ENCODE measurements around a stretch of chr6.

DNA sequence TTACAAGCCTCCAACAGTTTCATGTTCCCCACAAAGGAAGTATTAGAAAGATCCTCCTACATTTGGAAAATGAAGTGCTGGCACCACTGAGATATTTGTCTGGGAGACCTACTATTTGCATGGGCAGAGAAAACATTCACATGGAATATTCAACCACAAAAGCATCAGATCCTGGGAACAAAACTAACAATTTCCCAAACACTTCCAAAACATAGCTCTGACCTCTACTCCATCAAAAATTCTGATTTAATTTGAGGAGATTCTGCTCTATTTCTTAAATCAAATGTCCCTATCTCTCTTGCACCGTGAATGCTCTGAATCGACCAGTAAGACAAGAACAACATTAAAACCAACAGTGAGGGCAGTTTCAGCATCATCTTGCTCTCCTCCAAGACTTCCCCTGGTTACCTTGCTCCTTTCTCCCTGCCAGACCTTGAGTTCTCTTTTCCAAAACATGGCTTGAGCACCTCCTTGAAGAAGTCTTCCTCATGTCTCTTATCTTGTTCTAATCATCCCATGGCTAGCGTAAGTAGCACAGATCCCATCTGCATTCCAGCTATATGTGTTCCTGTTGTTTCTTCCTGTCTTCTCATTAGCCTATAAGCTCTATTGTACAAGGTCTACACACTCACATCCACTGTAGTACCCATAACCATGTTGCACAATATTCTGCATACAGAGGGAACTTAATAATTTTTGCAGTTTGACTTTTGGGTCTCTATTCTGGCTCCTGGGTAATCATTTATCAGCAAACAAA is 157.7 kb downstream of the QRSL1 start:
- RRBS, 2 experiments: no CpG with 5 or more reads among the region's 3 CpGs
CAGE:
- cytosol, long polyA minus RNA: no peak
- cytosol, long polyA plus RNA: start-site peak on the minus strand centred at position 595 of the sequence, 177 bp wide, 44 and 80 reads in 2 replicates
- long polyA plus RNA: no peak
- nucleus, long polyA minus RNA: no peak
- nucleus, long polyA plus RNA: no peak

DNA sequence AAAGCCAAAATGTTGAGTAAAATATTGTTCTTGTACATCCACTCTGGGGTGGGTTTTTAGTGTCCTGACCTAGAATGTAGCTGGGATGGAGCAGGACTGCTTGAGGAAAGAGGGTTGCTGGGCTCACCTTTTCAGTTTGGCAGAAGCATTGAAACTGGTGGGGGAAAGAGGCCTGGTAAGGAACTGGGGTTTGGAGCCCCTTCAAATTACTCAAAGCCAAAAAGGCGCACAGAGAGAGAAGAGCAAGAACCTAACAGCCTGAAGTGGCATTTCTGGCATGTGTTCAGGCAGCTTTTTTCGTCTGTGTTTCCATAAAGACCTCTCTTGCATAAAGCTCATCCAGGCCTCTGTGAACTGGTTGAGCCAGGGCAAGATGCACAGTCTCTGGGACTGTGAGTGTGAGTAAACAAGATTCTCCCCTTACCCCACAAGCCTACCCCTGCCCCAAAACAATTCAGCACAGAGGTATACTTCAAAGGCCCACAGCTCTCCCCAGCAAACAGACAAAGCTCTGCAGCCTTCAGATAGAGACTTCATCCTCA is 167.8 kb downstream of the QRSL1 start:
- RRBS, 2 experiments: no CpG with 5 or more reads among the region's 2 CpGs
CAGE:
- cytosol, long polyA minus RNA: no peak
- cytosol, long polyA plus RNA: no peak
- long polyA plus RNA: no peak
- nucleus, long polyA minus RNA: no peak
- nucleus, long polyA plus RNA: no peak

GRCh38 chr6:106924830-106925342 is 49.6 kb downstream of the CD24 start:
- RRBS, 2 experiments: no CpG with 5 or more reads among the region's 17 CpGs
CAGE:
- cytosol, long polyA minus RNA: no peak
- cytosol, long polyA plus RNA: no peak
- long polyA plus RNA: no peak
- nucleus, long polyA minus RNA: no peak
- nucleus, long polyA plus RNA: no peak

DNA sequence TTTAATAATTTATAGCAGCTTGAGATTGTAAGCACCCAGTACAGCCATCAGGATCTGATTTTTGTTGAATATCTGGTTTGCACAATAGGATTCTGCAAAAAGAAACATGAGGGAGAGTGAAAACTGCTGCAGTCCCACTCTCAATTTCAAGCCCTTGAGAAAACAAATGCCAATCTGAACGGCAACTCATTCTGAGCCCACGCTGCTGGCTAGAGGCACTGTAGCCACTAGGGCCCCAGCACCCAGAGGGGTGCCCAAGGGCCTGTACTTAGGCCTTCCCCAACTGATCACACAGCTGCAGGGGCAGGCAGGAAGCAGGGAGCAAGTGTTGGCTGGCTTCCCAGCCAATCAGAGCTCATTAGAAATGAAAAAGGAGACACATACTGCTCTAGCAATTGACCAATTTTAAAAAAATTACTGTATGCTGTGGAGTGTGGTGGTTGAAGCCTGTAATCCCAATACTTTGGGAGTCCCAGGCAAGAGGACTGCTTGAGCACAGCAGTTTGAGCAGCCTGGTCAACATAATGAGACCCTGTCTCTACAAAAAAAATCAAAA is 3.6 kb upstream of the BEND3 start:
- RRBS, 2 experiments: no CpG with 5 or more reads among the region's 2 CpGs
CAGE:
- cytosol, long polyA minus RNA: no peak
- cytosol, long polyA plus RNA: no peak
- long polyA plus RNA: no peak
- nucleus, long polyA minus RNA: no peak
- nucleus, long polyA plus RNA: no peak

DNA sequence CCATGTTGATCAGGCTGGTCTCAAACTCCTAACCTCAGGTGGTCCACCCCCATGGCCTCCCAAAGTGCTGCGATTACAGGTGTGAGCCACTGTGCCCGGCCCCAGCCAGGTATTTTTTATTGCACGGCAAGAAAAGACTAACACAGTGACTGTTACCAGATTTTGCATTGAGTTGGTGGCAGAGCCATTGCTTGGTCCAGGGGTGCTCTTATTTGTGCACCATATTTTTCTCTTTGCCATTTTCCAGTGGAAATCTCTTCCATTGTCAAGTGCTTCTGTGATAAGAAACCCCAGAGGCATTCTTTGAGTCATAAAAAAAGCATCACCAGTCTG is 74.2 kb upstream of the BEND3 start:
- RRBS, 2 experiments: no CpG with 5 or more reads among the region's 3 CpGs
CAGE:
- cytosol, long polyA minus RNA: no peak
- cytosol, long polyA plus RNA: no peak
- long polyA plus RNA: no peak
- nucleus, long polyA minus RNA: no peak
- nucleus, long polyA plus RNA: no peak

DNA sequence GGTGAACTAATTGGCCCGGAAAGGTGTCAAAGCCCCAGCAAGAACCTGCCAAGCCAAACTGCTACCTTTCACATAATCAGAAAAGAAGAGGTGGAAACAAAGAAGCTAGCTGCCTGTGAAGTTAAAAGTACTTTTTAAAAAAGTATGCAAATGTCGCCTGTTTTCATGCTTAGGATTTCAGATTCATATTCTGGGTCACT is 106.4 kb upstream of the BEND3 start:
- RRBS, 2 experiments: no CpG with 5 or more reads among the region's 2 CpGs
CAGE:
- cytosol, long polyA minus RNA: no peak
- cytosol, long polyA plus RNA: no peak
- long polyA plus RNA: no peak
- nucleus, long polyA minus RNA: no peak
- nucleus, long polyA plus RNA: no peak

DNA sequence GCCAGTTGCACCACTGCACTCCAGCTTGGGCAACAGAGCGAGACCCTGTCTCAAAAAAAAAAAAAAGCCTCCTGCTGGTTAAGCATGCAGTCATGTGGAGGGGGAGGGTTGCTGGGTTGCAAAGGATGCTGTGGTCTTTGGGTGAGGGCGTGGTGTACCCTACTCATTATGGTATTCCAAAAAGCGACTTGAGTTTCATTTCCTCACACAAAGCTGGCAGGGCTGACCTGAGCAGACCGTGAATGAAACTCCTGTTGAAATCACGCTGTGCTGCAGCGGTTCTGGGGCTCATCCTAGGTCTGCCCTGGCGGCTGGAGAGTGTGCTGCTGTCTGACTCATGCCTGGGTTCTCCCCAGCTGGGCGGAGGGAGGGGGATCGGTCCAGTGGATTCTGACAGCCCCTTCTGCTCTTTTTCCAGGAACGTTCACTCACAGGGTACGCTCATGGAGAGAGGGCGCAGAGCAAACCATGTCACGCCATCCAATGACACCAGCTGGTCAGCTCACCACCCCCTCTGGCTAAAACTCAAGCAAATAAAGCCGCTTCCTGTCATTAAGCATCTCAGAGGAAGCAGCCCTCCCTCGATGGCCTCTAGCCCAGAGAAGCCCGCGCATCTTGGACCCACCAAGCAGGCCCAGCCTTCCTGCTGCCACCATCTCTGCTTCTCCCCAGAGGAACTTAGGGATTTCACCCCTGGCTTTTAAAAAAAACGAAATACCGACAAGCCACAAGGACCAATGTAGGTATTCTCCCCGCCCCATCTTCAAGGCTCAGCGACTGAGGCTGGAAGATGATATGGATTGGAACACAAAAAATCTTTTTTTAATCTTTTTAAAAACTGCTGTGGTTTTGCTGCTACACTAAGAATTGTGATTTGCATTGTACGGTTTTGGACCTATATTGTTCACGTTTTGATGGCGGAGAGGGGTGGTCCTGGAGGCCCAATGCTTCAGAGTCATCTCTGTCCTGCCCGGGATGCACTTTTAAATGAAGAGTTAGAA is 166.0 kb downstream of the SCML4 start:
- RRBS, 2 experiments: no CpG with 5 or more reads among the region's 25 CpGs
CAGE:
- cytosol, long polyA minus RNA: no peak
- cytosol, long polyA plus RNA: no peak
- long polyA plus RNA: no peak
- nucleus, long polyA minus RNA: no peak
- nucleus, long polyA plus RNA: no peak

- RRBS, 2 experiments: no CpG with 5 or more reads among the region's 2 CpGs
CAGE:
- cytosol, long polyA minus RNA: no peak
- cytosol, long polyA plus RNA: no peak
- long polyA plus RNA: no peak
- nucleus, long polyA minus RNA: no peak
- nucleus, long polyA plus RNA: no peak
These were observed 111.4 kb downstream of the SCML4 start for GRCh38 chr6:107712748-107713097.

DNA sequence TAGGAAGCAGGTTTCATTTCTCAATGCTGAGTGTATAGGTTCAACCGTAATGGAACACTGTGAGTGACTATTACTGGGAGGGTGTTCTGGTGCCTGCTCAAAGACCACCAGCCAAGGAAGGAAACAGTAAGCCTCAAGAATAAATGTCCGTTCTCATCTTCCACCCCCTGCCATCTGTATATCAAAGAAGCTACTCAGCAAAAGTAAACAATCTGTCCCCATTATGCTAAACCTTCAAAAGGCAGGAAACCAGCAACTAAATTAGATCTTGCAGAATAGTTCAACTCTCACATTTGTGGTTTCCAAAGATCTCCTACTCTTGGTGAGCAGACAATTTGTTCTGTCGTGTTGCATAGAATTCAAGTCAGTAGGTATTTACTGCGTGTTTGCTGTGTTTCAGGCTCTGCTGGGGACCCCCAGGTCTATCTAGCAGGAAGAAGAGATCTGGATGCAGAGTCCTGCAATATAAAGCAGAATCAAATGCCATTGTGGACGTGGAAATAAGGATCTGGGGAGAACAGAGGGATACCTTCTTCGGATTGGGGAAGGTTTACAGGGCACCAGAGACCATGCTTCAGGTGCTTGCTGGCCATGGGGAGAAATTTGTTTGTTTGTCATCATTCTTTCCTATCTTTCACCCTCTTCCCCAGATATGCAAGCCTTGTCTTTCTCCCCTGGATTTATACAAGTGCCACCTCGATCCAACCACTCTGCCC is 87.2 kb downstream of the SCML4 start:
- RRBS, 2 experiments: no CpG with 5 or more reads among the region's 7 CpGs
CAGE:
- cytosol, long polyA minus RNA: no peak
- cytosol, long polyA plus RNA: no peak
- long polyA plus RNA: no peak
- nucleus, long polyA minus RNA: no peak
- nucleus, long polyA plus RNA: no peak

- RRBS, 2 experiments: no CpG with 5 or more reads among the region's 7 CpGs
CAGE:
- cytosol, long polyA minus RNA: no peak
- cytosol, long polyA plus RNA: no peak
- long polyA plus RNA: no peak
- nucleus, long polyA minus RNA: no peak
- nucleus, long polyA plus RNA: no peak
These were observed 83.3 kb downstream of the SCML4 start for GRCh38 chr6:107740813-107741178.

DNA sequence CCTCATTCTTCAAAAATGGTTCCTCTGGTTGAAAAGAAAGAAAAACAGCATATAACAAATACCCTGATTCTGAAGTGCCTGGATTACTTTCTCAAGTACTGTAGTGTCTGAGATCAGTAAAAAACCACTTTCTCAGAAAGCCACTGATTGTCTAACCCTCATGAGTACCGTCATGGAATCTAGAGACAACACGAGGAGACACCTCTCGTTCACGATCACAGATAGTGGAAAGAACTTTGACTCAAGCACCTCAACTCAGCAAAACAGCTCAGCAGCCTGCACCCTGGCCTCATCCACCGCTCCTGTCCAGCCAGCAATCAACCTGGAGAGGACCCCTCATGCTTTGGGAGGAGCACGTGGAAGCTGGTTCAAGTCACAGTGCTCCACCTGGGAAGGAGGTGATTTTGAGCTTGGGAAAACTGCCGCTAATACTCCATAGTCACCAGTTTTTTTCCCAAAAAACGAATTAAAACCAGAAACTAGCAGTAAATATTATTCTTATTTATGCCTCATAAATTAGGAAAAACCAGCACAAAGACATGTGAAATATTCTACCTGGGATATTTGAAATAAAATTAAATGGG is 970 bp downstream of the SCML4 start:
- RRBS, 2 experiments: no CpG with 5 or more reads among the region's 8 CpGs
CAGE:
- cytosol, long polyA minus RNA: no peak
- cytosol, long polyA plus RNA: no peak
- long polyA plus RNA: no peak
- nucleus, long polyA minus RNA: no peak
- nucleus, long polyA plus RNA: no peak

DNA sequence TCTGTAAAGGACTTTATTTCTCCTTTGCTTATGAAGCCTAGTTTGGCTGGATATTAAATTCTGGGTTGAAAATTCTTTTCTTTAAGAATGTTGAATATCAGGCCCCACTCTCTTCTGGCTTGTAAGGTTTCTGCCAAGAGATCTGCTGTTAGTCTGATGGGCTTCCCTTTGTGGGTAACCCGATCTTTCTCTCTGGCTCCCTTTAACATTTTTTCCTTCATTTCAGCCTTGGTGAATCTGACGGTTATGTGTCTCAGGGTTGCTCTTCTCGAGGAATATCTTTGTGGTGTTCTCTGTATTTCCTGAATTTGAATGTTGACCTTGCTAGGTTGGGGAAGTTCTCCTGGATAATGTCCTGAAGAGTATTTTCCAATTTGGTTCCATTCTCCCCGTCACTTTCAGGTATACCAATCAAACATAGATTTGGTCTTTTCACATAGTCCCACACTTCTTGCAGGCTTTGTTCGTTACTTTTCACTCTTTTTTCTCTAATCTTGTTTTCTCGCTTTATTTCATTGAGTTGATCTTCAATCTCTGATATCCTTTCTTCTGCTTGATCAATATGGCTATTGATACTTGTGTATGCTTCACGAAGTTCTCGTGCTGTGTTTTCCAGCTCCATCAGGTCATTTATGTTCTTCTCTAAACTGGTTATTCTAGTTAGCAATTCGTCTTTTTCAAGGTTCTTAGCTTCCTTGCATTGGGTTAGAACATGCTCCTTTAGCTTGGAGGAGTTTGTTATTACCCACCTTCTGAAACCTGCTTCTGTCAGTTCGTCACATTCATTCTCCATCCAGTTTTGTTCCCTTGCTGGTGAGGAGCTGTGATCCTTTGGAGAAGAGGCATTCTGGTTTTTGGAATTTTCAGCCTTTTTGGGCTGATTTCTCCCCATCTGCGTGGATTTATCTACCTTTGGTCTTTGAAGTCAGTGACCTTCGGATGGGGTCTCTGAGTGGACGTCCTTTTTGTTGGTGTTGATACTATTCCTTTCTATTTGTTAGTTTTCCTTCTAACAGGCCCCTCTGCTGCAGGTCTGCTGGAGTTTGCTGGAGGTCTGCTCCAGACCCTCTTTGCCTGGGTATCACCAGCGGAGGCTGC is 66.9 kb downstream of the SEC63 start:
- RRBS, 2 experiments: no CpG with 5 or more reads among the region's 14 CpGs
CAGE:
- cytosol, long polyA minus RNA: no peak
- cytosol, long polyA plus RNA: no peak
- long polyA plus RNA: no peak
- nucleus, long polyA minus RNA: no peak
- nucleus, long polyA plus RNA: no peak

DNA sequence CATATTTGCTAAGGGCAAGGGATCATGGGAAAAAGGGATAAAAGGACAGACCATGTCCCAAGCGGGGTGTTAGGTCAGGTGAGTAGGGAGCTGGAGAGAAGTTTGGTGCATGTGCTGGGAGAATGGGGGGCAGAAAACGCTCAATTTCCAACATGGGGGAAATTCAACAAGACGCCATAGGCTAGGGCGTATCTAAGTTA is 43.8 kb upstream of the SEC63 start:
- RRBS, 2 experiments: no CpG with 5 or more reads among the region's 4 CpGs
CAGE:
- cytosol, long polyA minus RNA: start-site peak on the plus strand centred at position 58 of the sequence, 29 bp wide, 8 reads
- cytosol, long polyA plus RNA: no peak
- long polyA plus RNA: no peak
- nucleus, long polyA minus RNA: no peak
- nucleus, long polyA plus RNA: no peak

GRCh38 chr6:108002753-108003435 is 44.9 kb upstream of the SEC63 start:
- RRBS, 2 experiments: no CpG with 5 or more reads among the region's 10 CpGs
CAGE:
- cytosol, long polyA minus RNA: no peak
- cytosol, long polyA plus RNA: no peak
- long polyA plus RNA: no peak
- nucleus, long polyA minus RNA: no peak
- nucleus, long polyA plus RNA: no peak

GRCh38 chr6:108175783-108176326 is 10.0 kb downstream of the NR2E1 start:
- RRBS, 2 experiments: 3 to 4% methylated on average over 3 of the region's 28 CpGs
CAGE:
- cytosol, long polyA minus RNA: no peak
- cytosol, long polyA plus RNA: no peak
- long polyA plus RNA: no peak
- nucleus, long polyA minus RNA: no peak
- nucleus, long polyA plus RNA: no peak

GRCh38 chr6:108200621-108201092 is 34.8 kb downstream of the NR2E1 start:
- RRBS, 2 experiments: no CpG with 5 or more reads among the region's 9 CpGs
CAGE:
- cytosol, long polyA minus RNA: no peak
- cytosol, long polyA plus RNA: no peak
- long polyA plus RNA: no peak
- nucleus, long polyA minus RNA: no peak
- nucleus, long polyA plus RNA: no peak

DNA sequence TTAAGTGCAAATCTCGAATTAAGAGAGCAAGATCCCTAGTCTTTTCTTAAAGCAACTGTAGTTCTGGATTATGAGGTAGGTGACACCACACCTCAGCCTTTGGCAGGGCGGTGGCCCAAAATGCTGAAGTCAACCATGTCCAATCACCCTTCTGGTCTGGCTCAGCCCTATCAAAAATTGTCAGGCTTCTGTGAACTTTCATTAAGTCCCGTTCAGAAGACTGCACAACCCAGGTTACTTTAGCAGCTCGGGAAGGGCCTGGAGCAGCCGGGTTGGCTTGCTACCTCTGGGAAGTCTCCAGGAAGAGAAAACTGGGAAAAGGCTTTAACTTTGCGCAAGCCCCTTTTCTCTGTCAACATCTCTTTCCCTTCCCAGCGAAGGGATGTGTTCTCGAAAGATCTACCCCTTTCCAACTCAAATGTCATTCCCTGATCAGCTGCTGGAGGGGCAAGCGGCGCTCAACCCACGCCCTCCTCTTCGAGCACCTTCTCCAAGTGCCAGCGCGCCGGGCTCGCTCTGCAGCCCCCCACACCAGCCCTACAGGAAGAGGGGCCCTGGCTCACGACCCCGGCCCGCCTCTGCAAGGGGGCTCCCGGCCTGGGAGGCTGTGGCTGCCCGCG is 669 bp downstream of the SNX3 start:
- RRBS, 2 experiments: 1 to 2% methylated on average over 7 of the region's 22 CpGs
CAGE:
- cytosol, long polyA minus RNA: no peak
- cytosol, long polyA plus RNA: no peak
- long polyA plus RNA: no peak
- nucleus, long polyA minus RNA: no peak
- nucleus, long polyA plus RNA: no peak

DNA sequence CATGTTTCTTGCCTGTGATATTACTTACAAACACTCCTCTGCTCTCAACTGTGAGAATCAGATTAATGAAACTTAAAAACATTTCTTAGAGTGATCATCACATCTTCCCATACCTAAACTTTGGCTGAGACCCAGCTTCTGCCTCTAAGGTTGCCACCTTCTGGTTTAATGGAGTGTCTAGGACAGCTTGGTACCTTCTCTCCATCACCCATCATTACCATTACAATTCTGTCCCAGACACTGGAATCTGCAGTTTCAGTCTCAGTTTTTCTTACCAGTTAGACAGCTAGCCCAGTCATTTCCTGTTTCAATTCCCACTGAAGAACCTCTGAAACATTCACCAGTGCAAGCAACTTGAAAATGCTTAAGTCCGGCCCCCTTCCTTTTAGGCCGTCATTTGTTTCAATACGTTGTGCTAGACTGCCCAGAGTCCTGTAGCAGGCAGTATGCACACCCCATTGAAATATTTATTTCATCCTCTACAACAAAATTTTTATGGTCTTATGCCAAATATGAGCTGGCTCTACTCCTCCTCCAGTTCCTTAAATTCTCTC is 107.0 kb upstream of the FOXO3 start:
- RRBS, 2 experiments: no CpG with 5 or more reads among the region's 3 CpGs
CAGE:
- cytosol, long polyA minus RNA: no peak
- cytosol, long polyA plus RNA: no peak
- long polyA plus RNA: no peak
- nucleus, long polyA minus RNA: no peak
- nucleus, long polyA plus RNA: no peak

GRCh38 chr6:108557078-108557741 is 3.5 kb upstream of the FOXO3 start:
- RRBS, 2 experiments: no CpG with 5 or more reads among the region's 34 CpGs
CAGE:
- cytosol, long polyA minus RNA: no peak
- cytosol, long polyA plus RNA: no peak
- long polyA plus RNA: no peak
- nucleus, long polyA minus RNA: no peak
- nucleus, long polyA plus RNA: no peak

GRCh38 chr6:108564883-108565862 is 4.5 kb downstream of the FOXO3 start:
- RRBS, 2 experiments: no CpG with 5 or more reads among the region's 5 CpGs
CAGE:
- cytosol, long polyA minus RNA: no peak
- cytosol, long polyA plus RNA: no peak
- long polyA plus RNA: no peak
- nucleus, long polyA minus RNA: no peak
- nucleus, long polyA plus RNA: no peak